Tibial nerve (tissue), 3 donors: ENCODE measurements around a stretch of chr9.

DNA sequence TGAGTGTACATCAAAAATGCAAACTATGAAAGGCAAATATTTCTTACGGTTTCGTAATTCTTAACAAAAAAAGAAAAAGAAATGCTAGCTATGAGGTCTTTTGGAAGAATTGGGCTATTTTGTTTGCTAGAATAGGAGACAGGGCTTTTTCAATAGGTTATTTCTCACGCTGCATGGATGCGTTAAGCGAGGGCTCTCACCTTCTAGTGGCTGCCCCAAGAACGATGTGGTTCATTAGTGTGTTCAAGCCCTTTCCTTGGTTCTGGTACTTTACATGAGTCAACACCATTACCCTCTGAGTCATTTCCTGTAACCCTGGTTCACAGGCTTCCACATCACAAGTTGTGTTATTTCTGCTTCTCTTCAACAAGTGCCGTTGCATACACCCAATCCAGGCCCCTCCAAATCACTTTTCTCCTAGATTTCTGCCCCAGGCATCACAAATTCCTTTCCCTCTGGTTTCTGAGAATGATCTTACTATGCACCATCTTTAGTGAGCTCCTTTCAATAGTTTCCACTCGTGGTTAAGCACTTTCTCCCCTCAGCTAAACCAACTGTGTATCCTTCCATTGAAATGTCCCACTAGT is 69.6 kb upstream of the RAD23B start:
- PRO-cap, result no peak
- RAMPAGE, long total RNA, 3 experiments, result no peak in any of the 3 experiments

DNA sequence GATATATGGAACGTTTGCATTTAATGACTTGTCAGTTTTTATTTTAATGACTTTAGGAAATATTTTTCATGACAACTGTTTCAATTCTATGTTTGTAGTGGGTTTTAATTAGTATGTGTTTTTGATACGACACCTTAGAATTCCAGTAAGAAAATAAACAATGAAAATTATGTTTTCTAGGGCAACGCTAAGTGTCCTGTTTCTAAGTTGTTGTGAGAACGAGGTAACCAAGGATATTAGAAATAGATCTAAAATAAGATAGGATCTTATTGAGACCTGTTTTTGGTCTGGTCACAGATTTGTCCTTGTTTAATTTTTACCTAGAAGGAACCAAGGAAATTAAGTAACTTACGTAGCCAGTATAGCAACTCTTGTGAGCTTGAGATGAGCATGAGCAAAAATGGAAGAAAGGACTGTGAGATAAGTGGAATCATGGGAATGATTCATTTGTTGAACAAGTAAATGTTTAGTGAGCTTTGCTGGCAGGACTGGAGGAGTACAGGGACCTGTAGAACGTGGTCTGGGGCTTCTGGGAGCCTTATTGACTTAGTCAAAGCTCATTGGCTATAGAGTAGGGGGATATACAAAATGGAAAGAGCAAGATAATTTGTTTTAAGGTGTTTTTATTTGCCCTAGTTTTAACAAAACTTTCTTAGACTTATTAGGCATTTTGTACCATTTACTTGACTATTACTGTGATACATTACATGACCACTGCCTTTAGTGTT is 2.9 kb downstream of the RAD23B start:
- PRO-cap, result no peak
- RAMPAGE, long total RNA, 3 experiments, result start-site peak on the plus strand in 1 of 3 experiments, centred at position 415 of the sequence, 17 reads per replicate

- PRO-cap, result no peak
- RAMPAGE, long total RNA, 3 experiments, result no peak in any of the 3 experiments
Observed at GRCh38 chr9:107332661-107332966, 49.5 kb downstream of the RAD23B start.

DNA sequence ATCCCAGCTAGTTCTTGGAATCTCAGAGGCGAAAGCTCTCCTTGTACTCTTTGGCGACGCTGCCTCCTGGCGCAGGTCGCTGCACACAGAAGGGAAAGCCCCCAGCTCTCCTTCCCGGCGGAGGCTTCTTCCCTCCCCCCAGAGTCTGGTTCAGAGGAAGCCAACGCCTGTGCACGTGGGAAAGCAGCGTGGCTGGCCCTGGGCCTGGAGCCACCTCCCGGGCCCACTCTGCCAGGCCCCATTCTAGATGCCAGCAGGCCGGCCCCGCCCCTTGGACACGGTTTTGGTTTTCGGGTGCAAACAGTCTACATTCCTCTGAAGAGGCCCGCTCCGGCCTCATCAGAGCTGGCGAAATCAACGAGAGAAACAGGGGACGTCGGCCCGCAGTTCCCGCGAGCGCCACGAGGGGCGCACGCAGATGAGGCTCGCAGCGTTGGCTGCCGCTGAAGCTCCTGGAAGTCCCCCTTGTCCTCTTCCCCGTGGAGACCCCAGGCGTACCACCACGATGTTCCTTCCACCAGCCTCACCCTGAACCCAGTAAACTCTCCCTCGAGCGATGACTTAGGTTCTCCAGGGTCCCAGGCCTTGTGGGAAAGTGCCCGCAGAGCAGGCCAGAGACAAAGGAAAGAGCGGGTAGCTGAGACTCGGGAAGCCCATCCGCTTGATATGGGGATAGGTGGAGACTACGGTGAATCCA is 64.4 kb downstream of the KLF4 start:
- PRO-cap, result no peak
- RAMPAGE, long total RNA, 3 experiments, result no peak in any of the 3 experiments

GRCh38 chr9:107486959-107487878 is 2.4 kb downstream of the KLF4 start:
- PRO-cap, result no peak
- RAMPAGE, long total RNA, 3 experiments, result no peak in any of the 3 experiments

GRCh38 chr9:107587063-107588237 is 97.9 kb upstream of the KLF4 start:
- PRO-cap, result no peak
- RAMPAGE, long total RNA, 3 experiments, result no peak in any of the 3 experiments

GRCh38 chr9:107636746-107637311 is 147.3 kb upstream of the KLF4 start:
- PRO-cap, result no peak
- RAMPAGE, long total RNA, 3 experiments, result no peak in any of the 3 experiments

- PRO-cap, result no peak
- RAMPAGE, long total RNA, 3 experiments, result no peak in any of the 3 experiments
Observed at GRCh38 chr9:107739416-107740014, 249.9 kb upstream of the KLF4 start.

- PRO-cap, result no peak
- RAMPAGE, long total RNA, 3 experiments, result no peak in any of the 3 experiments
Observed at GRCh38 chr9:107755173-107755835, 265.7 kb upstream of the KLF4 start.

DNA sequence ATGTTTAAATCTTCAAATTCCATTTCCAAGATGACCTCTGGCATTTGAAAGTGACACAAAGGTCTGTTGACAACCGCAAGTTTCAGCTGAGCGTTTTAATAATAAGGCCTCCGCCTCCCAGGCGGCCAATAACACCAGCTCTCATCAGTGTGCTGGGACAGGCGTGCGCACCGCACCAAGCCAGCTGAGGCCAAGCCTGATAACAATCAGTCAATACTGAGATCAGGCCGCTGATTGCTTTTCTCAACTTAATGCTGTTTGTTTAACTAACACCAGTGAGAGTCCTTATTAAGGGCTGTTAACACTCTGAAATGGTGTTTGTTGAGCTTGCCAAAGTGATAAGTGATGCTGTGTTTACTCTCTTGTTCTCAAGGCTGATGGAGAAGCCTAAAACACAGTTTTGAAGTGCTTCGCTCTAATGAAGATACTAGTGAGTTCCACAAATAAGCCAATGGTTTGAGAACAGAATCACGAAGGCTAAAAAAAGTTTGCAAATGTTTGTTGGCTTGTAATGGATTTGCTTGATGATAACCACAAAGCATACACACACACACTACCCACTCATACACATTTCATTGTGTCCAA is 330.3 kb upstream of the KLF4 start:
- PRO-cap, result unidirectional peak, plus-strand start at position 147 of the sequence
- RAMPAGE, long total RNA, 3 experiments, result no peak in any of the 3 experiments

DNA sequence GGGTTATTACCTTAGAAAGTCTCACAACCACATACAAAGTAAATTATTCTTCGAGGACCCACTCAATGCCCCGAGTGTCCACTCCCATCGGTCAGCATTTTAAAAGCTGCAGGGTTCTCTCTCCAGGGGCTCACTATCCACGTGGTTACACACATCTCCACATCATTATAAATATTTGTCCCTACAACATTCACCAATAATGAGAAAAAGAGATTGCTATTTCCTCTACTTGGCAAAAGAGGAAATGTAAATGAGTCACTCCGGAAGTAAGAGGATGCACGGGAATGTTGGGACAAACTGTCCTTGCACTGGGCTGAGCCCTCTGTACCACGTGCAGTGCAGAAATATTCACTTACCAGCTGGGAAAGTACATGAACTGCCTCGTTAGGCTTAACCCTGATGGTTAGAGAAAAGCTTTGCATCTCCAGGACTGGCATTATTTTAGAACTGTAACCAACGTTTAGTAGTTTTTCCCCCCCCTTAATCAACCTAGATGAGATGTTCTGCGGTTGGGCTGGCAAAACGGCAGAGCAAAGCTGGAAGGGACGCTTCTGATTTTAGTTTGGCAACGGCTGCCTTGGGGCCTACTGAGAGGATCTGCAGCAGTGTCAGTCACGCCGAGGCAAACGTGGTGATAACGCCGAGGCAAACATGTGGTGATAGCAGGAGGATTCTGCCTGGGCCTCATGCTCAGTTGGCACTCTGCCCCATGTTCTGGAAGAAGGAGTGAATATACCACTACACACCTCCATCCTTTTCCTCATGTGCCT is 661.2 kb upstream of the KLF4 start:
- PRO-cap, result no peak
- RAMPAGE, long total RNA, 3 experiments, result no peak in any of the 3 experiments

- PRO-cap, result no peak
- RAMPAGE, long total RNA, 3 experiments, result no peak in any of the 3 experiments
Observed at GRCh38 chr9:108213385-108213796, 642.4 kb downstream of the ACTL7B start.

DNA sequence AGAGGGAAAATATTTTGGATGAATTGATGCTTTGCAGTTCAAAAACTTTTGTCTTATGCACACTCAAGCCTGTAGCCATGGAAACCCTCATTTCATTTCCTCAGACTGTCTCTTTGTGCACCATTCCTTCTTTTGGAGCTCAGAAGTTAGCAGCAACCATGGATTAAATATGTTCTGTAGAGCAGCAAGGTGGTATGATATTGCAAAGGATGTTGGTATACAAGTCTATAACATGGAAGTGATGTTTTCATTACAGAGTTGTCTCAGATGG is 145.7 kb downstream of the ACTL7B start:
- PRO-cap, result bidirectional peak, plus-strand start at position 123 of the sequence, minus-strand start outside the sequence
- RAMPAGE, long total RNA, 3 experiments, result no peak in any of the 3 experiments

DNA sequence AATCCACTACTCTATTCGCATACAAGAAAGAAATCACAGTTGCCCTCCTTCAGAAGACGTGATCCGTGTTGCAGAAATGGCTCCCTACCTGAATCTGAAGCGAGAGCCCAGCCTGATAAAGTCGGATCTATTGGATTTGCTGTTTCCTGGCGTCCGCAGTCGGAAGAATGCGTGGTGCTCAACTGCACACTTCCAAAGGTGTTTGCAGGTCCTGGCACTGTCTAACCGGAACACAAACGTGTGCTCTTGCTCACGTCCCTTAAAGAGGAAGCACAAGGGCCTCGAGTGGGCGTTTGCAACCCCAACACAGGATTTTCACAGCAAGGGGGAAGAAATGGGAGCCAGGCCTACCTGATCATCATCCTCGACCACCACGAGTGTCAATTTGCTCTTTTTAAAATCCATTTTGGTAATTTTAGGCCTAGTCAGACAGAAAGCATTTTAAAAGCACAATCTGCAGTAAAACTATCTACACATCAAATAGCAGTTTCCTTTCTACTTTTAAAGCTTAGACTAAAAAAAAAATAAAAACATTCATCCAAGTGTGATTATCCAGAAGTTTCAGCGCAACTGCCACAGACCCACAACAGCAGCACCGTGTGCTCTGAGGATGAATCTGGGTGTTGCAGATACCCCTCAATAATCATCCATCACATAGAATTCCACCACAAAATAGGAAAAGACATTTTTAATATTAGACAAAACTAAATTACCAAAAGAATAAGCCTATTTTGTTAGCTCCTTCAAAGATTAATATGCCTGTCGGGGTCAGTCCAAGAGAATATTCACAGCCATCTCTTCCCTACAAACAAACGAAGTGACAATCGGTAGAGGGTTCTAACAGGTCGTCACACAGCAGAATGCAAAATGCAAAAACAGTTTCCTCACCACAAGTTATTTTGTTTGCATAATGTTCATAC is 65.2 kb downstream of the EPB41L4B start:
- PRO-cap, result no peak
- RAMPAGE, long total RNA, 3 experiments, result no peak in any of the 3 experiments

- PRO-cap, result no peak
- RAMPAGE, long total RNA, 3 experiments, result no peak in any of the 3 experiments
Observed at GRCh38 chr9:109274680-109275721, 45.9 kb downstream of the EPB41L4B start.

GRCh38 chr9:109478267-109479193 is 19.6 kb downstream of the PTPN3 start:
- PRO-cap, result no peak
- RAMPAGE, long total RNA, 3 experiments, result no peak in any of the 3 experiments

DNA sequence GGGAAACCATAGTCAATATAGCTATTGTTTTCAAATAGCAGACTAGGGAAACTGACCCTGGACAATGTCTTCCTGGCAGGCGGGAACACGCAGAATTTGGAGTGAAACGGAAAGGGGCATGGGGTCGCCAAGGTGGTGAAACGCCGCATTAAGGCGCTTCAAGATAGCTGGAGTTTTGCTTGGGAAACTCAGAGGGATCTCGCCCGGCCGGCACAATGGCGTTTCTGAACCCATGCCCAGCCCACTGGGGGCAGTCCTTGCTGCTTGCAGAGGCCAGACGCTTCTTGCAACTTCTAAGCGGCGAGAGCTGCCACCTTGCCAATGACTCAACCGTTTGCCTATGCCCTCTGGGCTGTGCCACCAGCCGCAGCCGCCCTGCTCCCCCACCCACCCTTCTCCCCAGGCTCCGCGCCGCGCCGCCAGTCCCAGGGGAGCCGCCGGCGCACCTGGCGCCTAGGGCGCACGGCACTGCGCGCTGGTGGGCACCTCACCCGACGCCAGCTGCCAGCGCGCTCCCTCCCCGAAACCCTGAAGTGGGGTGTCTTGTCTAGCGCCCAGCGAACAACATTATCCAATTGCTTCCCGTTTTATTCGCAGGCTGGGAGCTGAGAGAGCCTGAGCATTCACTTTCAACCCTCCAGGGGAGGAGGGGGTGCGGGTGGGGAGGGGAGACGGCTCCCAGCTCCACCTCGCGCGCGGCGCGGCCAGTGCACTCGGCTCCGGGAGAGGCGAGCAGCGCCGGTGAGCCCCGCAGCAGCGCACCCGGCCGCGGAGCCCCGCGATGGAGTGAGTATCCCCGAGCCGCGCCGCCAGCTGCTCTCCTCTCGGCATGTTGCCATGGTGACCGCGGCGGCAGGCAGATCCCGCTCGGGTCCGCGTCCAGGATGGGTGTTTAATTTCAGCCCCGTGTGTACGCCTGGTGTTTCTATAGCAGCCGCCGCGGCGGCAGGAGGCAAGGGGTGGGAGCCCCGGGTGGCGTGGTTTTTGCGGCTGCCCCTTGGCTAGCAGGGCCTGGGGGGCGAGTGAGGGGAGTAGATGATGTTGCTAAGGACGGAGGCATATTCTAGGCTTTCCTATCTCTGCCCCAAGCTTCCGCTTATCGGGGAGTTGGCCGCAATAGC is 139.6 kb upstream of the PALM2AKAP2 start:
- PRO-cap, result no peak
- RAMPAGE, long total RNA, 3 experiments, result no peak in any of the 3 experiments

DNA sequence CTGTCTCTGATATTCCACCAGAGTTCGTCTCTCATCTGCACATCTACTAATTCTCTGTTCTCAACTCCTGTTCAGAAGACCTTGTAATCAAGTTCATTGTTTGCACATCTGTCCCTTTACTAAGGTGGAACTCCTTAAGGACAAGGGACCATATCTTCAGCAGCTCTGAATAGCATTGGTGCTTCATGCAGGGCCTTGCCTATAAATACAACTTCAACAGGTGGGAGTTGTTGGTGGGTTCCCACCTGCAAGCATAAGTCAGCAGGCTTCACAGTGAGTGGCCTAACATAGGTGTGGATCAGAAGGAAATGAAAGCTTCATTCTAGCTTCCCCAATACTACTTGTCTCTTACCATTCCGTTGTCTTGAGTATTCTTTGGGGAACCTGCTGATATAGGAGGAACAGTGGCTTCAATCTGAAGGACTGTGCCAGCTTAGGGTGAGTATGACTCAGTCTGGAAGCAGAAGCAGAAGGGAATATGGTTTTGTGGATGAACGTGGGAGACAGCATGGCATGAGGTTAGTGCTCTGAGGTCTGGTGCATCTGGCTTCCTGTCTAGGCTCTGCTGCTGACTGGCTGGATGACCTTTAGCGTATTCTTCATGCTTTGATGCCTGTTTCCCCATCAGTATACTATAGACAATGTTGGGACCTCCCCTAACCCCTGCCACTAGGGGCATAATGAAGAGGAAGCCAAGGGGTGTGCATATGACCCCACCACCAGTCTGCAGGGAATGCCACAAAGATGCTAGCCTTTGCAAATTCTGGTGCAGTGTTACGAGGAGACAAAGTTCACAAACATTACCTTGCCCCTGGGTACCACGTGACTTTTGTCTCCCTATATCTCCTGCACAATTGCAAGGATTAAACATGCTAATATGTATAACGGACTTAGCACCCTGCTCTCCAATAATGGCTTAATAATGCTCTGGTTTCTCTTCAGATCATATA is 192.2 kb downstream of the PALM2AKAP2 start:
- PRO-cap, result no peak
- RAMPAGE, long total RNA, 3 experiments, result no peak in any of the 3 experiments

GRCh38 chr9:109997574-109998047 is 210.3 kb downstream of the C9orf152 start:
- PRO-cap, result no peak
- RAMPAGE, long total RNA, 3 experiments, result no peak in any of the 3 experiments

DNA sequence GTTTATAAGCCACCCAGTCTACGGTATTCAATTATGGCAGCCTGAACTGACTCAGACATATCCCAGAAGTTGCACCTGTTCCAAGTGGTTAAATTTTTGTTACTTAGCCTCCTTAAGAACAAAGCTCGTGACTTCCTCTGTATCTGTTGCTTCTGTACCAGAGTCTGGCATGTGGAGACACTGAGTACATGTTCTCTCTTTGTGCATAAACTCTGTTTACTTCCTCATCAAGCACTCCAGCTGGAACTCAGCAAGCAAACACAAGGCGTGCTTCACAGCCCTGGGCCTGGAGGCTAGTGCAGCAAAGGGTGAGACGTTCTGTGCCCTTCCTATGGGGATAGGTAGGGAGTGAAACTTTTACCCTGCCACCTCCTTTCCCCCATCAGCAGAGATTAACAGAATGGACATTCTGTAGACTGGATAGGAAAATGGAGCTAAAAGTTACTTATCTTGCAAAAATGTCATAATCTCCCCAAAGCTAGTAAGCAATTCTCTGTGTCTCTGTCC is 18.9 kb downstream of the C9orf152 start:
- PRO-cap, result no peak
- RAMPAGE, long total RNA, 3 experiments, result no peak in any of the 3 experiments